Daoy (cell line): ENCODE measurements around a stretch of chr3.

DNA sequence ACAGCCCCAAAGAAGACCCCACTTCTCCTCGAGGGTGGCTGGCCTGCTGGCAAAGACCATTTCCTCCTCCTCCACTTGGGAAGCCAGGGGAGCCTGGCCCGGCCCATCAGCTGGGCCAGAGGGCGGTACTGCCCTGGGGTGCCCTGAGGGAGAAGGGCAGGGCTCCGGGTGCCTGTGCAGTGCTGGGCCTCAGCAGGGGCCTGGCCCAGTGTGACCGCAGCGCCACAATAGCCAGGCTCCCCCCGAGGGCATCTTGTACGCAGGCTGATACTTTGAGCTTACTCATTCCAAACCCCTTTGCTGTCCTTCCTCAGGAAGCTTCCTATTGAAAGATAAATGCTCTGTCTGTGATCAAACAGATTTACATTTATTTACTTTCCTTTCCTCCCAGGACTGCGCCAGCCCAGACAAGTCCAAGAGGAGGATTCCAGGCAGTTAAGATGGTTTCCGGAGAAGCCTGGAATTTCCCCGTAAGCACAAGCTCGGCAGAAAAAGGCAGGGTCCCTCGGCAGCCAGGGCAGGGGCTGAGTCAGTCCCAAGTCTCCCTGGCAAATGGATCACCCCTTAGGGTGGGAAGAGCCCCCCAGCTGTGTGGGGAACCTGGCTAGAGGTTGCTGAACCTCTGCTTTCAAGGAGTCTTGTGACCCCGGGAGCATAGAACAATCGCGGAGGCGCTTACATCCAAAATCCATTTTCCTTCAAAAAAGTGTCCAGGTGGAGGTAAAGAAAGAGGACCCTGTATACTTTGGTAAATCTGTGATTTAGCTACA is 240.0 kb downstream of the XXYLT1 start:
- RAMPAGE, long total RNA = no peak

DNA sequence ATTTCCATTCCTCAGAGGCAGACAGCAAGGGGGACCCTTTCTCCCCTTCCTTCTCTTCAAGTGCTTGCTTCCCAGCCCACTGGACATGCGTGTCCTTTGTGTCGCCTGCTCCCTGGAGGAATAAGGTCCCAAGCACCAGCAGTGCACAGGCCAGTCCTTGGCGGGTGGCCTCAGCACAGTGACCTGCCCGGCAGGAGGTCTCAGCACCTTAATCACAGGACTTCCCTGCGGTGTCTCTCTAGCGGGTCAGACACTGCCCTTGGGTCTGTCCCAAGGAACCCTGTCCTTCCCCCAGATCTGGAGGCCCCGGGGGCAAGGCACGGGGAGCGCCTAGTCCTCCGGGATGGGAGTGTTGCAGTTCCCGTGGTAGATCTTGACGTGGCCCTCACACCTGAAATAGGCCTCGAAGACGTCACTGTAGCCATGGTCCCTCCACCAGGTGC is 201.6 kb downstream of the XXYLT1 start:
- RAMPAGE, long total RNA = no peak

DNA sequence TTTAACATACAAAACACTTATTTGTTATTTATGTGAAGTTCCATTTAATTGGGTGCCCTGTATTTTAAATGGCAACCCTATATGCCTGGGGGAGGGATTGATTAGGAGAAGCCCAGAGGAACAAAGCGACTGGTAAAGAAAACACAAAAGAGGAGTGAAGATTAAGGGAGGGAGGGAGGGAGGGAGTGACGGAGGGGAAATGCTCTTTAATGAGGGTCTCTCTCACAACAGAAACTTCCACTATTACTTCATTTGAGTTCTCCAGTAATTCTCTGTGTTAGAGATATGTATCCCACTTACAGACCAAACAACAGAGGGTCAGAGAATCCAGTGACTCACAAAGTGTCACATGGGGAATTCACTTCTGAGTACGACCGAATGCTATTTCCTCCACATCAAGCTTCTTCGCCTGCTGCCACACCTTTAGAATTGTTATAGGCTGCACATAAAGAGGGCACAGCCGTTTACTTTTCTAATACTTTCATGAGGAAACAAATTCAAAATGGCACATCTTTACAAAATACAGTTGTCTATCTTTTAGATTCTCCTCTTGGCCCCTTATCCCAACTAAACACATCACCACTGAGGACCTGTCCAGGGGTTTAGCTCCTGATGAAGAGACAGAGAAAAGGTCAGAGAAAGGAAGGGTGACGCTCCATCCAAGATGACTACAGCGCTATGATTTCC is 119.1 kb downstream of the XXYLT1 start:
- RAMPAGE, long total RNA = no peak

GRCh38 chr3:195260551-195261106 is 10.3 kb downstream of the XXYLT1 start:
- RAMPAGE, long total RNA = no peak

DNA sequence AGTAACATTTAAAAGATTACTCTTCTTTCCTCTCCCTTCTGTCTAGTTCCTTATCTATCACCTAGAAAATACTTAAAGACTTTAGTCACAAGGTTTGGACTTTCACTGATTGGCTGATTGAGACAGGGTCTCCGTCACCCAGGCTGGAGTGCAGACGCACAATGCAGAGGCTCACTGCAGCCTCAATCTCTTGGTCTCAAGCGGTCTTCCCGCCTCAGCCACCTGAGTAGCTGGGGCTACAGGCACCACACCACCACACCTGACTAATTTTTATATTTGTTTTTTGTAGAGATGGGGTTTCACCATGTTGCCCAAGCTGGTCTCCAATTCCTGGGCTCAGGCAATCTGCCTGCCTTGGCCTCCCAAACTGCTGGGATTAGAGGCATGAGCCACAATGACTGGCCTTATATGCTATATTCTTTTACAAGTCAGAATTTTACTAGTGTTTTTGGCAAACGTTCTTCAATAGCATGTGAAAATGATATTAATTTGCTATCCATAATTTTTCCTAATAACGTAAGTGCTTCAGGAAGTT is 44.0 kb upstream of the XXYLT1 start:
- RAMPAGE, long total RNA = no peak

DNA sequence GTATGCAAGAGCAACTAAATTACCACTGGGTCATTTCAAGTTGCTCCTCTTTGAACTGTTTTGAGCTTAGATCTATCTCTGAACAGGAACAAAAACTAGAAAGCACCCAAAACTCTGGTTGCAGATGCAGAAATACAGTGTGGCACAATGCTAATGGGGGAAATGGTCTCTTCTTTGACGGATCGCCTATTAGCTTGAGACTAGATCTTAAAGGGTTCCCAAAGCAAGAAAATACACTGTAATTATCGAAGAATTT is 888 bp downstream of the PPP1R2 start:
- RAMPAGE, long total RNA = no peak

- RAMPAGE, long total RNA = no peak
Measured at GRCh38 chr3:195551293-195551866, 8.3 kb upstream of the PPP1R2 start.

DNA sequence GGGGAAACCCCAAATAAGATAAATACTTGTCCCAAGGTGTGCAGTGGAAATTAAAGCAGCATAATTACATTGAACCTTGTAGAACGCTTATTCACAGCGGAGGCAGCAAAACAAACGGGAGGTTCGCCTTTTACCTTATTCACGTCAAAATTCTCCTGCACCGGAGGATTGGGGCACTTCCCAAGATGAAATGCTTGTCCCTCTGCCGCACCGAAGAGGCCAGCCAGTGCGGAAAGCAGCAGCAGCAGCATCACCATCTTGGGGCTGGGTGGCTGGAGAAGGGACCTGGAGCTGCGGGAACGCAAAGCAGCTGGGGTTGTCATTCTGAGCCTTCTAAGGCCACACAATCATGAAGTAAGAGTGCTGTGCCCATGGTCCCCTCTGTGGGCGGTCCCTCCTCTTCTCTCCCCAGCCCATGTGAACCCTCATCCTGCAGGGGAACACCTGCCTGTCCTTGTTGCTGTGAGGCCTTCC is 4.5 kb downstream of the APOD start:
- RAMPAGE, long total RNA = no peak

- RAMPAGE, long total RNA = no peak
Measured at GRCh38 chr3:195668986-195669722, 51.6 kb upstream of the MUC20 start.

DNA sequence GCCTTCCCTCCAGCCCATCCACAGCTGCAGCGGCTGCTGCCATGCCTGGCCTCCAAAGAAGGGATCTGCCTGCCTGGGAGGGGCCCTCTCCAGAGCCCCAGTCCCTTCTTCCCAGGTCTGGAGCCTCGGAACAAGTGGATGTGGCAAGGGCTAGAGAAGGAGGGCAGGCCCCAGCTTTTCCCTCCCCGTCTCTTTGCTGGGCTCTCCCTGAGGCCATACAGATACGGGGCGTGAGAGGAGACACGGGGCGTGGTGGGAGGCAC is 29.8 kb downstream of the TNK2 start:
- RAMPAGE, long total RNA = no peak

GRCh38 chr3:195893410-195893659 is 15.0 kb downstream of the TNK2 start:
- RAMPAGE, long total RNA = no peak

- RAMPAGE, long total RNA = no peak
Measured at GRCh38 chr3:195895782-195896361, 12.5 kb downstream of the TNK2 start.

GRCh38 chr3:195933020-195933672 is 24.8 kb upstream of the TNK2 start:
- RAMPAGE, long total RNA = no peak

GRCh38 chr3:195942718-195943244 is 34.4 kb upstream of the TNK2 start:
- RAMPAGE, long total RNA = no peak

- RAMPAGE, long total RNA = no peak
Measured at GRCh38 chr3:196045129-196045884, 36.6 kb downstream of the TFRC start.

DNA sequence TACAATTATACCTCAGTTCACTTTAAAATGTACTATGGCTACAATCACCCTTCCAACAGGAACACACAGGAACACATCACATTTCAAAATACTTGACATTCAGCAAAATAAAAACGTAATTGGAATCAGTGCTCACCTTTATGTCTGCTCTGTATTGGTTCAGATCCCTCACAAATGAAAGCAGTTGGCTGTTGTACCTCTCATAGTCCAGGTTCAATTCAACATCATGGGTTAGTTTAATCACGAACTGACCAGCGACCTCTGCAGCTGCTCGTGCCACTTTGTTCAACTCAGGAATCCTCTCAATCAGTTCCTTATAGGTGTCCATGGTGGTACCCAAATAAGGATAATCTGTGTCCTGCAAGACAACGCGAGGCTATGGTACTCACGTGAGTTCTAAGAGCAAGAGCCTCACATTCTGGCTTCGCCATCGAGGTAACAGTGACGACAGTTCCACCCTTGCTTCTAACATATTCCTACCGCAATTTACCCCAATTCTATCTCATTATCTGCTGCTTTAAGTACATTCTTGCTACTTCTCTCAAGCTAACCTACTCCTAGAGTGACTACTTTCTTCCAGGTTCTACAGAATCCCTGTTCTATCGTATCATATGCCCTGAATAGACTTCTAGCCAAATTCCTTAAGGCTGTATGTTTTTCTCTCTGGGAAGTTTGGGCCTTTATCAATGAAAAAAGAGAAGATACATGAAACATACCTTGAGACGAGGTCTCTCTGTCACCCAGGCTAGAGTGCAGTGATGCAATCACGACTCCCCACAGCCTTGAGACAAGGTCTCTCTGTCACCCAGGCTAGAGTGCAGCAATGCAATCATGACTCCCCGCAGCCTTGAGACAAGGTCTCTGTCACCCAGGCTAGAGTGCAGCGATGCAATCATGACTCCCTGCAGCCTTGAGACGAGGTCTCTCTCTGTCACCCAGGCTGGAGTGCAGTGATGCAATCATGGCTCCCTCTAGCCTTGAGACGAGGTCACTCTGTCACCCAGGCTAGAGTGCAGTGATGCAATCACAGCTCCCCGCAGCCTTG is 26.6 kb downstream of the TFRC start:
- RAMPAGE, long total RNA = no peak

DNA sequence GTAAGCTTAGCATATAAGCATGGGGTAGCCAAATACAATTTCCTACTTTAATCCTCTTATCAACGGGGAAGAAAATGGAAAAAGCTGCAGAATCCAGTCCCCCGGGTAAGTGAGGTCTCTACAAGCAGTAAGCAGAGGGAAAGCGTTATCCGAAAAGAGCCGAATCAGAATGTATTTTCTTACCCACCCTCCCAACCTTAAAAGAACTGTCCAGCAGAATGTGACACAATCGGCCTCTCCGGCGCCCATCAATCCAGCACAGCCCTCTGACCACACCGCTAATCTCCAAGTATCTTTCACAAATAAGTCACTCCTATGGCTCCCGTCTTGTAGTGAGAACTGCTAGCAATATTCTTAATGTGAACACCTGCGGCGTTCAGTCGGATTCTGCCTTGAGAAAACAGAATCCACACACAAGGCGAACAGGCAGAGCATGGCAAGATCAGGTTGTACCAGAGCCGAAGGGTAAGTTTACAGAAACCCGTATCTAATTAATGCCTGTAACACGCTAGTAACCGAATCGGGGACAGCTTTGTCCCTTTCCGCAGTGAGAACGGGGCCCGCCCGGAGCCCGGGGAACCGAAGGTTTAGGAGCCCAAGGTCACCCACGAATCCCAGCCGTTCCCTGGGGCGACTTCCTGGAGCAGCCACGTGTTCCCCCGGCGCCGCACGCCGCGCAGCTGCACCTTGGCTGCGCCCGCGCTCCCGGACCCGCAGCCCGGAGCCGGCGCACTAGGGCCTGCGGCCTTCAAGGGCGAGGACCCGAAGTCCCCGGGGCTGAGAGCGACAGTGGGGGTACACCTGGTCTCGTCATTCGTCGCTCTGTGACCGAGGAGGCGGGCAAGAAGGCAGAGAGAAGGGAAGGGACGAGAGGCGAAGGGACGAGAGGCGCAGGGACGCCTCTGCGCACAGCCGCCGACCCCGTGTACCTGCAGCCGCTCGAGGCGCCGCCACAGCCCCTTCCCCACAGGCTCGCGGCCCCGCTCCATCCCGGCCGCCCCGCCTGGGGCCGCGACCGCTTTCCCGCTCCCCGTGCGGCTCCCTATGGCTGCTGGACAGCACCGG is 656 bp downstream of the TFRC start:
- RAMPAGE, long total RNA = no peak

DNA sequence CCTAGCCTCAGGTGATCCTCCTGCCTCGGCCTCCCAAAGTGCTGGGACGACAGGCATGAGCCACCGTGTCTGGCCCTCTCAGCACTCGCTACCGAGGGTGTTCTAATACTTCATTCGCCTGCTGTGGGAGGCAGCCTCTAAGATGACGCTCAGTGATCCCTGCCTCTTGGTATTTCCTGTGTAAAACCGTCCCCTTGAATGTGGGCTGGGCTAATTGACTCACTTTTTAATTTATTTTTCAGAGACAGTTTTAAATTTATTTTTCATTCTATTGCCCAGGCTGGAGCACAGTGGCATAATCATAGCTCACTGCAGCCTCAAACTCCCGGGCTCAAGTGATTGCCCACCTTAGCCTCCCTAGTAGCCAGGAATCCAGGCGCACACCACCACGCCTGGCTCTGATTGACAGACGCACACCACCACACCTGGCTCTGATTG is 62.9 kb upstream of the TFRC start:
- RAMPAGE, long total RNA = no peak

DNA sequence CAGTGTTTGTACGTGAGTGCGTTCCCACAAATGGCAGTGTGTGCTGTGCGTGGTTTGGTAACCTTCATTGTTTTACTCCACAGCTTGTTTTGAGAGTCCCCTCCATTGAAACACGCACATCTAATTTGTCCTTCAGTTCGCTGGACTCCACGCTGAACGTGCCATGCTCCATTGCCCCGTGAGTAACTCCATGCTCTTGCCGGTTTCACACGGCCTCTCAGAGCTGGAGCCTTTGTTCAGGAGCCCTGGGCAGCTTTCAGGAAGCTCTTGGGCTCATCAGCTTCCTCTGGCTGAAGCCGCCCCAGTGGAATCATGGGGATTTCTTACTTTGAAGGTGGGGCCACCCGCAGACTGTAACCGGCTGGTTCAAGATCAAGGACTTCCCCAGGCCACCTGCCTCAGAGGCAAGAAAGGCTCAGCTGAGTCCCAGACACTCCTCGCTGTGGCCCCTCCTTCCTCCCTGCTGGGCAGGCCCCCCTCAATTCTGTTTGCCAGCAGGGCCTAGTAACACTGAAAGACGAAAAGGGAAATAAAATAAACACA is 51.3 kb downstream of the ZDHHC19 start:
- RAMPAGE, long total RNA = no peak

GRCh38 chr3:196208107-196208721 is 3.0 kb downstream of the ZDHHC19 start:
- RAMPAGE, long total RNA = no peak